NT2/D1 (cell line): ENCODE measurements around the genes PTPMT1, FNBP4, OR4C15, OR8K3, OR5M9 and OR9G1.

DNA sequence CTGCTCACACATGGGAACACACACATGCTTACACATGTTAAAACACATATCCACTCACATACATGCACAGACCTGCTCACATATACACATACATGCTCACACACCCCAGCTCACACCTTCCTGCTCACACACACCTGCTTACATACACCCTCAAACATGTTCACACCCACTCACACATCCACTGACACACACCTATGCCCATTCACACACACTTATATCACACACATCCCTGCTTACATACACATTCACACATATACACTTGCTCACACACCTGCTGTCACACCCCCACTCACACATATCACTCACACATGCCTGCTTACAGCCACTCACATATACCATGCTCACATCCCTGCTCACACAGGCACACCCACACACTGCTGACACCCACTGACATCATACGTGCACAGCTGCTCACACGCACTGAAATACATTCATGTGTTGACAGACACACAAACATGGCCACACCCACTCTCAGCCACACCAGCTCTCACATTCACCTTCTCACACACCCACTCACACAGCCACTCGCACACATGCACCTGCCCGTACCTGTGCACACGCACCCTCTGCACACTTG lies 5.6 kb upstream of the MYBPC3 start:
- RRBS, 2 experiments: no CpG with 5 or more reads among the region's 5 CpGs

- RRBS, 2 experiments: 100% methylated on average over 2 to 6 of the region's 19 CpGs
These were observed 14.7 kb upstream of the SPI1 start for GRCh38 chr11:47392778-47393742.

- RRBS, 2 experiments: 87 to 96% methylated on average over 3 of the region's 17 CpGs
These were observed 11.3 kb downstream of the RAPSN start for GRCh38 chr11:47437501-47438124.

DNA sequence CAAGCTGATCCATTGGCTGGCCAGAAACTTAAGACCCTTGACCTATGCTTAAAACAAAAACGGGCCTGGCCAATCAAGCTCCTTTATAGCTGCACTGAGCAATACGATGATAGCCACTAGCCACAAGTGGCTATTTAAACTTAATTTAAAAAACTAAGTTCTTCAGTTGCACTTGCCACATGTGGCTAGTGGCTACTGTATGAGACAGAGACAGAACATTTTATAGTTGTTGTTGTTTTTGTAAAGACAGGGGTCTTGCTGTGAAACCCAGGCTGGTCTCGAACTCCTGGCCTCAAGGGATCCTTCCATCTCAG lies 45.7 kb upstream of the RAPSN start:
- RRBS, 2 experiments: no CpG with 5 or more reads among the region's 3 CpGs

GRCh38 chr11:47565177-47566403 lies at the start of gene PTPMT1:
PTPMT1 (plus strand) TSS chr11:47565599.
- RRBS, 2 experiments: 2 to 6% methylated on average over 63 to 68 of the region's 105 CpGs

GRCh38 chr11:47577493-47578298 lies 1.1 kb downstream of the KBTBD4 start:
- RRBS, 2 experiments: 93 to 100% methylated on average over 2 to 3 of the region's 18 CpGs

GRCh38 chr11:47766808-47767734 lies at the start of gene FNBP4:
FNBP4 (minus strand) TSS chr11:47767341.
- RRBS, 2 experiments: under 1 to 1% methylated on average over 20 of the region's 92 CpGs

DNA sequence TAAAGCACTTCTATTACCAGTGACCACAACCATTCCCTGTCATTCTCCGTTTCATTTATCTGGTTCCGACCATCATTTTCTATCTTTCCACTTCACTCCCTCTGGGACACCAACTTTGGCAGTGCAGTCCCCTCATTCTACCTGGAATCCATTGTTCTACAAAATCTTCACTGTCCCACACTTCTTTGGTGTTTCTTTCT lies 881 bp upstream of the NUP160 start:
- RRBS, 2 experiments: no CpG with 5 or more reads among the region's 2 CpGs

GRCh38 chr11:47947354-47947587 lies 33.1 kb upstream of the PTPRJ start:
- RRBS, 2 experiments: no CpG with 5 or more reads among the region's 3 CpGs

- RRBS, 2 experiments: no CpG with 5 or more reads among the region's 1 CpG
These were observed 29.8 kb upstream of the PTPRJ start for GRCh38 chr11:47950620-47950977.

DNA sequence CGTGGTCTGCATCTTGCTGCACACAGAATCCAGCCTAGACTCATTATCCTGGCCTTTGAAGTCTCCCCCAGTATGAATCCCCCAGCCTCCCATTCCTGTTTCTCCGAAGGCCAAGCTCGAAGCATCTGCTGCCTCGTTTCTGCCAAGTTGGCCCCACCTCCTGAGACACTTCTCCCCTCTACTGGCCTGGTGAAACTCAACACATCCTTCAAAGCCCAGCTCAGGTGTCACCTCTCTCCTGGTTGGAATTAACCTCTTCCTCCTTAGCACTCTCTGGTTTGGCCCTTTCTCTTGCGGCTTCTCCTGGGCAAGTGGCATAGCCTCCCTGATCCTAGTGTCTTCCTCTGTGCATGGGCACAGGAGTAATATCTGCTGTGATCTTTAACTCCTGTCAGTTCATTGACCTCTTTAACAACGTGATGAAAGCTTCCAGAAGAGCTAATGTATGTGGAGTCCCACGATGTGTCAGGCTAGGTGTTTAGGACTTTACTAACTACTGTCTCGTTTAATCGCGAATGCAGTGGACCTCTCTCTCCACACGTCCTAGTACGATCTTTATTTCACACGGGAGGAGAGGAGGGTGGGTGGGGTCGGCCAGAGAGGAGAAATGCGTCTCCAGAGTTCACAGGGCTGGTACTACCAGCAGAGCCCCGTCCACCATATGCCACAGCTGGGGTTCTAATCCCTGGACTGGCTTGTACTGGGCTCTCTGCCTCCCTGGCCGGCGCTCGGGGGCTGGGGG lies 857 bp upstream of the PTPRJ start:
- RRBS, 2 experiments: 26% methylated on average over 3 of the region's 19 CpGs; no CpG with 5 or more reads in 1 of the 2 experiments

GRCh38 chr11:48024385-48025104 lies 44.2 kb downstream of the PTPRJ start:
- RRBS, 2 experiments: no CpG with 5 or more reads among the region's 10 CpGs

GRCh38 chr11:48915835-48916144 lies 67.9 kb downstream of the TRIM51G start:
- RRBS, 2 experiments: no CpG with 5 or more reads among the region's 4 CpGs

- RRBS, 2 experiments: no CpG with 5 or more reads among the region's 1 CpG
These were observed at the start of gene OR4C15 for GRCh38 chr11:55554190-55554687. OR4C15 (plus strand) TSS chr11:55554469.

DNA sequence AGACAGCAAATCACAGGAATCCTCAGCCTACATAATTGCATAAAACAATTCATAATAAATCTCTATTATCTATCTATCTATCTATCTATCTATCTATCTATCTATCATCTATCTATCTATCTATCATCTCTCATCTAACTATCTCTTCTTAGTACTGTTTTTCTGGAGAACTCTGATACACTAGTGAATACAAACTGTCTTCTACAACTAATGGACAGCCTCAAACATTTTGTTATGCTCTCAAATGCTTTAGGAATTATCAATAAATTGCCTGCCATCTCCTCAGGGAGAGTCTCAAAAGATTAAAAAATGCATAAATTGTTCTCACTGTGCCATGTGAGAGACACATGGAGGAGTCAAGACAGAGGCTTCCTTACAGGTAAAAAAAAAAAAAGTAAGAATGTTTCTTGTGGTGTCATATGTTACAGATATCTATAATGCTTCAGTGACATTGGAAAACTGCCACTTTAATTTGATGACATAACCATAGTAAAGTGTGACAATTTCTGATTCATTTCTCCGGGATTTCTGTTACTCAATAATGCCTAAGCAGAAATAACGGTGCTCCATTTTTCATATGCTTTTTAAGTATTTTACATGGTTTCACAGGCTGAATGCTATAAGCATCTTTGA lies at the start of gene OR8K3:
TSS of gene OR8K3 (plus strand) at position 356 of the 633 bp plus-strand sequence.
- RRBS, 2 experiments: no CpG with 5 or more reads among the region's 2 CpGs

- RRBS, 2 experiments: no CpG with 5 or more reads among the region's 4 CpGs
These were observed at the start of gene OR5M9 for GRCh38 chr11:56463307-56463642. OR5M9 (minus strand) TSS chr11:56463401.

- RRBS, 2 experiments: no CpG with 5 or more reads among the region's 5 CpGs
These were observed at the start of gene OR9G1 for GRCh38 chr11:56698678-56699328. OR9G1 (plus strand) TSS chr11:56699095.

DNA sequence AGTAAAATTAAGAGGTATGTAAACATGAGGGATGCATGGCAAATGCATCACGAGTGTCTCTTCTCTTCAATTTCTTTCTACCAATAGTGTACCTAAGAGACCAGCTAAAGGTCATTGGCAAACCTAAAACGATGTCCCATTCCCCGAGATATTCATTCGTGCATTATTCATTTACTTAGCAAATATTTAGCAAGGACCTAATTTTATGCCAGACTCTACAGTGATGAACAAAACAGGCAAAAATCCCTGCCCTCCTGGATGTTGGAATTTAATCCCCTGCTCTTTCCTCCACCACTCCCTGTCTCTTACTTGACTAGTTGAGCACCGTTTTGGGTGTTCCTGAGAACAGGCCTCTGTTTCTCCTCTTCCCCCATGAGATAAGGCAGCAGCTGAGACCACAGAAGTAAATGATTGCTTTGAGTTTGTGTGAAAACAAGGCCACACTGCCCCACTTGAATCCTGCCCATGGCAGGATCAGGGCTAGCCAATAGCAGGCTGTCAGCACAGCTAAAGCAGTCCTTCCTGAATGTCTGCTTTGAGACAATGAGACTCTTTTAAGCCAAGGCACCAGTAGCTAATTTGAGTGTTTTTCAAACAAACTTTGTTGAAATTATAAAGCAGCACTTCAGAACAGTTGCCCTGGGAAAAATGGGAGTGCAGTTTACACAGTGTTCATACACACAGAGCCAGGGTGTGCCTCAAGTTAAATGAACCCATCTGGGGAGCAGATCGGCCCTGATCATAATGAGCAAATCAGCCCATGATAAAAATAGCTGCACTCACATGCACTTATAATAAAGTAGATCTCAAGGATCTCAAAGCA lies 103.7 kb upstream of the OR5AK2 start:
- RRBS, 2 experiments: no CpG with 5 or more reads among the region's 6 CpGs

GRCh38 chr11:56909881-56910634 lies 78.7 kb upstream of the OR5AK2 start:
- RRBS, 2 experiments: no CpG with 5 or more reads among the region's 8 CpGs